ENCODE measurements around a stretch of chr1.

- PRO-cap = no peak
- RAMPAGE, long total RNA = no peak
These were observed 17.8 kb downstream of the ZNF326 start for GRCh38 chr1:90012558-90013359.

GRCh38 chr1:90062665-90063383, 67.9 kb downstream of the ZNF326 start:
- PRO-cap = no peak
- RAMPAGE, long total RNA = no peak

DNA sequence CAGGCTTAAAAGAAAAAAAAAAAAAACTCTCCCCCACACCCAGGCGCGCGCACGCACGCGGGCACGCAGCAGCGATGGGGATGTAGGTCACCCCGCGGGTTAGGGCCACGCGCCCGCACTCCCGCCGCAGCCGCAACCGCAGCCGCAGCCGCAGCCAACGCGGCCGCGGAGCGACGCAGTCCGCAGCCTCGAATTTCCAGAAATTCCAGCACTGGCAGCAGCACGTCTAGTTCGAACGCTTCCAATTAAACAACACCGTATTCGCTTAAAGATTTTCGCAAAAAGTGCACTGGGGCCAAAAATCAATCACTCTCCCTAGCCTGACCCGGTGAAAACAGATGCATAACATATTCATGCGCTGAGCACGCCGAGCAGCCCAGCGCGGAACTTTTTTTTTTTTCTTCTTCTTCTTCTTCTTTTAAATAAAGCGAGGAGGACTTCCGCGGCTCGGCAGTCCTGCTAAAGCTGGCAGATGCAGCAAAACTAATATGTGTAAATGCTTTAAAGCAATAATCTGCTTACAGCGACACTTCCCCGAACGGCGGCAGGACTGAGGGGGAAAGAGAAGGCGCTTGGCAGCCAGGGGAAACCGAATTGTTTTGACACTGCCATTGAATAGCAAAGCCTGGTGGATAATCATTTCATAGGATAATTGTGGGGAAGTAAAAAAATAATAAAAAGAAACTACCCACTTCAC, 13.5 kb upstream of the BARHL2 start:
- PRO-cap = no peak
- RAMPAGE, long total RNA = no peak

GRCh38 chr1:91699472-91699985, 186.4 kb downstream of the TGFBR3 start:
- PRO-cap = no peak
- RAMPAGE, long total RNA = no peak

DNA sequence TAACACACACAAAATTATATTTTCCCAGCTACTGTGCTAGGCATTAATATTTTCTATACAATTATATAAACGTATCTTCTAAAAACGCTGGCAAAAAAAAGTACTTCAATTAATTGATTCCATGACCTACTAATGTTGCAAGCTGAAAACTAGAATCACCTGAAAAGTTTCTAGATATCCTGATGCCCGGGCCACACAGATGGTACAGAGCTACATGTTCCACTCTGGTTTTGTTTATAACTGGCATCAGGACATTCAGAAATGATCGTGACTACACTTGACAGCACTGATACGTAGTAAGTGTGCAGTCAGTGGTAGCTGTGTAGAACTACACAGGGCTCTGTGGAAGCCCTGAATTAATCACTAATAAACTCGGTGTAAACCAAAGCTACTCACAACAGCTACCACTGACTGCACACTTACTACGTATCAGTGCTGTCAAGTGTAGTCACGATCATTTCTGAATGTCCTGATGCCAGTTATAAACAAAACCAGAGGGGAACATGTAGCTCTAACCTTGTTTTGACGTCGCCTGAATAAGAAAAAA, 149.8 kb downstream of the TGFBR3 start:
- PRO-cap = no peak
- RAMPAGE, long total RNA = no peak

GRCh38 chr1:91738365-91738773, 147.6 kb downstream of the TGFBR3 start:
- PRO-cap = no peak
- RAMPAGE, long total RNA = no peak

DNA sequence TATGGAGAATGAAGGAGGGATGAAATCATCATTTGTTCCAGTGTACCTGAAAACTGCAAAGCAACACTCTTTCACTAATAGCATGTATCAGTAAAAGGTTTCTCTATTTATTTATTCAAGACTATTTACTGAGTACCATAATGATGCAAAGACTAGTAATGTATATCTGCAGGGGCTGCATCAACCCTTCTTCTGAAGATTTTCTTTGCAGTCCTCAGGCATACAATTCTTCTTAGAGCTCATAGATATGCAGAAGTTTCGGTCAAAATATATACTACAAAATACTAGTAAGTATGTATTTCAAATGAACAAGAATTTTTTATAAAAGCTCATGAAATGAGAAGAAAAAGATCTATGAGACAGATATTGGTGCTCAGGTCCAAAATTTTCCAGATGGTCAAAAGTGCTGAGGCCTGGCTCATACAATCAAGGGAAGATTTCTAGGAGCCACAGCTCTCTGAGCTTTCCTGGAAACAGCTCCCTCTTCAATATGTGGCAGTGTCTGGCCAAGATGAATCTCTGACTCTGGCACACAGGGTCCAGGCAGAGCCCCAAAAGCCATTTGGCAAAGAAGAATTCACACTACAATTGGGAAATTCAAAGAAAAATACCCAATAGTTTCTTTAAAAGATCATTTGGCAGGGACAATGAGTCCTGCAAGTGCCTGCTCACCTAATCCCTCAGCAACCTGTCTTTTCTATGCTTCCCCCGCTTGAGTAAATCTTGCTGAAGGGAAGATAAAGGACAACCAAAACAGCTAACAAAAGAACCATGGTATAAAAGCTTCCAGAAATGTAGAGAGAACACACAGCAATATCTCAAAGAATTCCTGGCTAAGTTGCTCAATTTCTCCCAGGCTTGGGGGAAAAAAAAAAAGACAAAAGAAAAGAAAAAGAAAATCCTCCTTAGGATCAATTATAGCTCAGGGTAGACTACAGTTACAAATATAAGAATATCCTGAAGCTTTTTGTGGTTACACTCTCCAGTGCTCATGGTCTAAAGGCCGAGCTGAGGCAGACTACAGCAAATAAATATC, 124.7 kb downstream of the TGFBR3 start:
- PRO-cap = no peak
- RAMPAGE, long total RNA = no peak

DNA sequence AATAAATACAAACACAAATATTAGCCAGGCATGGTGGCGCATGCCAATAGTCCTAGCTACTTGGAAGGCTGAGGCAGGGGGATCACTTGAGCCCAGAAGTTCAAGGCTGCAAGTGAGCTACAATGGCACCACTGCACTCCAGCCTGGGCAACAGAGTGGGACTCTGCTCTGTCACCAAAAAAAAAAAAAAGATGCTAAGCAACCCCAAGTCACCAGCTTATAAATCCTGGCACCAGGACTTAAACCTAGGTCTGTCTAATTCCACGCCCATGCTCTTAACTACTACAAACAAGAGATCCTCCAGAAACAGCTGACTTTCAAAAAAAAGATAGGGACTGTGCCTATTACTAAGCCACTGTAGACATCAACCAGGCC, 15.1 kb downstream of the TGFBR3 start:
- PRO-cap = no peak
- RAMPAGE, long total RNA = no peak

- PRO-cap = no peak
- RAMPAGE, long total RNA = start-site peak on the minus strand at chr1:92277454-92277572, 20 reads
These were observed 21.4 kb downstream of the GLMN start for GRCh38 chr1:92277278-92277850.

DNA sequence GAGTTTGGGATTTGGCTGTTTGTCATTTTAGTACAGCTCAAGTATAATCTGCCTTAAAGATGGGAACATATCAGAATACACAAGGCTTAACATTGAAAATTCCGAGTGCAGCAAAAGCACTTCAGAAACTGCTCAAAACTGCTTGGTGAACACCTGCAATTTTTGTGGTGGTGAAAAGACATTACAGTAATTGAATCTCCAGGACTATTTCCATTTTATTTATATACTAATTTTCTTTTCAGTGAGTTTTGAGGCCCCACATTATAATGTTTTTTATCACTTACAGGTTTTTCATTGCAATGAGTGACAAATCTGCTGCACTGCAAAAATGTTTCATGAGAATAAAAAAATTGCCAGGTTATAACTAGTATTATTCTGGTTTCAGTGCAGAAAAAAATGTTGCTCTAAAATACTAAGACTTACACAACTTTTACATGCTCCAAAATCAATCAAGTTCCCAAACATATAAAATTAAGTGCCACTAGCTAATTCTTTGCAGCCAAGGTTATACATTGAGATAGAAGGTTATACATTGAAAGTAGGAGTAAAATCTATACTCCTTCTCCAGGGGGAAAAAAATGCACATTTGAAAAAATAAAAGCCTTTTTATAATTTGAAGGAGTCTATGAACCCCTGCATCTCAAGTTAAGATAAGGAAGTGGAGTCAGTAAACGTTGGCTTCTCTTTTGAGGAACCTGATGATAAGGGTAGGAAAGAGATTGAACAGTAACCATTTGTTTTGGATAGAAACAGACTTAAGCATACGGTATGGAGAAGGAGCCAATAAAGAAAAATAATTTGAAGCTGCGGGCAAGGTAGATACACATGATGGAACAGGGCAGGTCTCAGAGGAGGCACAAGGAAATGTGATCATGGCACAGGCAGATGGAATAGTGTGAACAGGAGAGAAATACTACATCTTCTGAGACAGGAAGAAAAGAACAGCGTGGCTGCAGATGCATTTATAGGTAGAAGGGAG, 63.9 kb downstream of the RPAP2 start:
- PRO-cap = no peak
- RAMPAGE, long total RNA = start-site peak on the plus strand centred at position 648 of the sequence, 119 bp wide, 20 reads

GRCh38 chr1:92389554-92390121, 90.8 kb downstream of the RPAP2 start:
- PRO-cap = no peak
- RAMPAGE, long total RNA = no peak

GRCh38 chr1:92543165-92543767, 56.5 kb upstream of the GFI1 start:
- PRO-cap = no peak
- RAMPAGE, long total RNA = no peak

DNA sequence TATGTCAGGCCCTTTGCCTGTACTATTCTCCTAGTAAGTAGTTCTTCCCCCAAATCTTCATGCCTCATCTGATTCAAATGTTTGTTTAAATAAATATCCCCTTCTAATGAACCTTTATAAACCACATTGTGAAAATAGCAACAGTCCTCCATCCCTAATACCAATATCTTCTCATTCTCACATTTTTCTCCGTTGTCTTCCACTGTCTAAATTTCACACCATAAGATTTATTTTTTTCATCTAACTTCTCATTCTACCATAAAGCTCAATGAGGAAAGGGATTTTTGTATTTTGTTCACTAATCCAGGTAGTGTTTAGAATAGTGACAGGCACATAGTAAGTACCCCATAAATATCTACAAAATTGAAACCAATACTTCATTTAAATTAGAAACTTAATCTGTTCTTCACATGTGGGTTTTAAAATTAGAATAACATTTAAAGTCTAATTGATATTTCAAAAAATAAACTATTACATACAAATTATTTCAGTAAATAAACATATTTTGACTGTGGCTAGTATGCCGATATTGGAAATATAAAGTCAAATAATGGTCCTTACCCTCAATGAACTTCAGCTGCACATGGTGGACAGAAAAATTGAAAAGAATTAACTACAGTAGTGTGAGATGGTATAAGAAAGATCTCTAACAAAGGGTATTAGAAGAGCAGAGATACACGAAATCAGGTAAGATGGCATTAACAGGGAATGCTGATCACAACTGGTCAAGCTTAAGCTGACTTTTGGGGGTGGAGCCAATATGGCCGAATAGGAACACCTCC, 101.9 kb upstream of the GFI1 start:
- PRO-cap = no peak
- RAMPAGE, long total RNA = start-site peak on the minus strand centred at position 287 of the sequence, 145 bp wide, 8 reads

DNA sequence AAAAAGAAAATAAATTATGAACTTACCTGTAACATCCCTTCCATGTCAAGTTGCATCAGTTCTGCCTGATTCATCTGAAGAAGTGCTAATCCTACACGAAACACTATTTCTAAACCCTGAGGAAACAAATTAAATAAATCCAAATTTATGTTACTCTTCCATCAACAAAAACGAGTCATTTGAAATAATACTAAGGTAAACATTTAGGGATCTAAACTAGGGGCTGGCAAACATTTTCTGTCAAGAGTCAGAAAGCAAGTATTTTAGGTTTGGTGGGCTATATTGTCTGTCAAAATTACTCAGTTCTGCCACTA, 90.7 kb downstream of the EVI5 start:
- PRO-cap = no peak
- RAMPAGE, long total RNA = start-site peak on the minus strand centred at position 91 of the sequence, 10 bp wide, 23 reads

- PRO-cap = no peak
- RAMPAGE, long total RNA = no peak
These were observed 9.9 kb downstream of the RPL5 start for GRCh38 chr1:92841428-92842357.

DNA sequence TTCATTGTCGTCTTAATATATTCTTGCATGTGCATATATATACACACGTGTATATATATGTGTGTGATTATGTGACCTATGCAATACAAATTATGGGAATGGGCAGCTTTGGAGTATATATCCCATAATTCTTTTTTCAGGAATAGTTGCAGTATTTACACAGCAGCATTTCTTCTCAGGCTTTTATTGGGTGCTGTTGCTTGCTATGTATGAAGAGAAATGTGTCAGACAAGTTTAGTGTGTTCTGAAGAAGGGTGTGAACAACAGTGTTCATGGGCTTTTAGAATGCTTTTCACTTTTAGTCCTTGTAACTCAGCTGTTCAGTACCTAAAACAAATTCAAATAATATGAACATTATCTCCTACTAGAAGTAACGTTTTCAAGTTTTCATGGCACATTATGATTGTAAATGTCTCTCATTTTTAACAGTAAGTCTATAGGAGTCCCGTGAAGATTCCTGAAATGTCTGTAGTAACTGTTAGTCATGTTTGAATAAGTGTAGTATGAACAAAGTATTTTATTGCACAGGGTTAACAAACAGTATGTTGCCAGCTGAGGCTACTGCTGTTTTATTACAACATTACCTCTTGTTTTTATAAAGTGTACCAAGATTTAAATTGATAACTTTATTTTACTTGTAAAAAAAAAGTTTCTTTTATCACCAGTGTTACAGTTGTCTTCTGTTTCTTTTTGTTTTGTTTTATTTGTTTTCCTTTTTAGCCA, 42.5 kb downstream of the TMED5 start:
- PRO-cap = no peak
- RAMPAGE, long total RNA = no peak

DNA sequence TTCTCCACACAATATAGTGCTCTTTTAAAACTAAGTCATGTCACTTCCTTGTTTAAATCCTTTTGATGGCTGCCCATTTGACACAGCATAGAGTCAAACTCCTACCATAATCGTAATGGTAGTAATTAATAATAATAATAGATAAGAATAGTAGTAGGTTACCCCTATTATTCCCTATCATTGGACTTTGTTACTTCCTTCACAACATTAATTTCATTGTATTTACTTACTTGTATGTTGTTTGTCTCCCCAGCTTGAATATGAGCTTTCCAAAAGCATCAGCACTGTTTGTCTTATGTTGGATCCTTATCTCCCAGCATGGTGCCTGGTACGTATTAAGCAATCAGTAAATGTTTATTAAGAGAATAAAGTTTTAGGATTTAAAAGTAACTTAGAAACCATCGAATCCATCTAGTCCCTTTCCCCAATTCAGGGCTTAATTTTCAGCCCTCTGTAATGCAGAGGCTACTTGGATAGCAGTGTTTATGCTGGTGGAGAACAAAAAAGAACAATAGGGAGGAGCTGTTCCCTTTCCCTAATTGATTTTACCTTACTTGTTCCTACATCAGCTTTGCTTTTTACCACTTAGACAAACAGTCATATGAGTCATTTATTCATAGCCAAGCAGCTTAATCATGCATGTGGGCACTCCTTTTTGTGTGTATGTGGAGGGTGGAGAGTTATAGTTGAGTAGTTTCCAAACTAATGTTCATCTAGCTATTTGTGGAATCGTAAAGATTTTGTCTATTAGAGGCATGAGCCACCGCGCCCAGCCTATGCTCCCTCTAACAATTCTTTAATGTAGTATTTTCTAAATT, 21.1 kb upstream of the DR1 start:
- PRO-cap = no peak
- RAMPAGE, long total RNA = start-site peak on the minus strand centred at position 503 of the sequence, 96 bp wide, 89 reads

DNA sequence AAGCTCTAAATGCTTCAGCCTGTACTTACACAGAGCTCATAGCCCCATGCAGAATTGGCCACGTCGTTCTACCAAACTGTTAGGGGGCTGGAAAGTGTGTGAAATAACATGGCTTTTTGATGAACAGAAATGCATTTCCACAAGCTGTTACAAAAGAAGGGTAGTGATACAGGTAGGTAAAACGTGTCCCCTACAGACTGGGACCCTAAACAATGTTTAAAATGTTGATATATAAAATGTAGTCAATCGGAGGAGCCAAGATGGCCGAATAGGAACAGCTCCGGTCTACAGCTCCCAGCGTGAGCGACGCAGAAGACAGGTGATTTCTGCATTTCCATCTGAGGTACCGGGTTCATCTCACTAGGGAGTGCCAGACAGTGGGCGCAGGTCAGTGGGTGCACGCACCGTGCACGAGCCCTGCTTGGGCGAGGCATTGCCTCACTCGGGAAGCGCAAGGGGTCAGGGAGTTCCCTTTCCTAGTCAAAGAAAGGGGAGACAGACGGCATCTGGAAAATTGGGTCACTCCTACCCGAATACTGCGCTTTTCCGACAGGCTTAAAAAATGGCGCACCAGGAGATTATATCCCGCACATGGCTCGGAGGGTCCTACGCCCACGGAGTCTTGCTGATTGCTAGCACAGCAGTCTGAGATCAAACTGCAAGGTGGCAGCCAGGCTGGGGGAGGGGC, 61.6 kb downstream of the FNBP1L start:
- PRO-cap = no peak
- RAMPAGE, long total RNA = no peak

GRCh38 chr1:93567081-93567979, 114.3 kb downstream of the BCAR3 start:
- PRO-cap = no peak
- RAMPAGE, long total RNA = start-site peak on the minus strand at chr1:93567285-93567346, 24 reads

DNA sequence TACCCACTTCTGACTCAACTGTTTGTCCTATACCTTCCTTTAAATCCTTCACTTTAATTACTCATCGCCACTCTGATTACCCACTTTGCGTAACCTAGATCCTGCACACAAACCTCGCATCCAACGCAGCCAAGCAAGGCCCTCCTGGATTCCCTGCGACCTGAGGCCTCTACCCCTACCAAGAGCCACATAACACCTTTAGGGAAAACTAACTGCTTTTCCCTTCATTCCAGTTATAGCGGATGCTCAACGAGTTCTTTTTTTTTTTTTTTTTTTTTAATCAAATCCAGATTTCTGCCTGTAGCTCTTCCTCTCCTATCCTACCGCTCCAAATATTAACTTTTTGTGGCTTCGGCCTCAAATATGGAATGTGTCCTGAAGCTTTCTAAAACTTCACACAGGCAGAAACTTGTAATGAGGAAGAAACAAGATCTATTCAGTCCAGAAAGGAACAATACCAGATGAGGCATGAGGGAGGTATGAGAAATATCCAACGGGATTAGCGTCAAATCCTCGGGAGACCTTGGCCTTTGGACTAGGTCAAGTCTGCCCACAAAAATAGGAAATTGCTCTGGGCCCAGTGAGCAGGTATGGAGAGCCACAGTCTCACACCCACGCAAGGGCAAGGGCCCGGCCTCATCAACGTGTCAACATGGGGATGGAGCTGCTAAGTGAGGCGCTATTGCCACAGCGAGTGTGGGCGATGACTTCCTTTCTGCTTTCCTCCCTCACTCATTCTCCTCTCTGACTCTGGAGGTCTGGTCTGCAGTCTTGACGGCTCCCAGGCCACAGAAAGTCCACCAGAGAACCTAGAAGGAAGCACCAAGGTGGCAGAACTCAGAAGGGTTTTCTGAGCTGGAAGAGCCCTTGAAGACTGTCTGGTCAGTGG, 66.6 kb downstream of the BCAR3 start:
- PRO-cap = no peak
- RAMPAGE, long total RNA = start-site peak on the minus strand centred at position 640 of the sequence, 122 bp wide, 11 reads

Data from vagina (tissue), 1 donor.